SK-N-SH (cell line): ENCODE measurements around the genes GALNT7 and ADAM29.

DNA sequence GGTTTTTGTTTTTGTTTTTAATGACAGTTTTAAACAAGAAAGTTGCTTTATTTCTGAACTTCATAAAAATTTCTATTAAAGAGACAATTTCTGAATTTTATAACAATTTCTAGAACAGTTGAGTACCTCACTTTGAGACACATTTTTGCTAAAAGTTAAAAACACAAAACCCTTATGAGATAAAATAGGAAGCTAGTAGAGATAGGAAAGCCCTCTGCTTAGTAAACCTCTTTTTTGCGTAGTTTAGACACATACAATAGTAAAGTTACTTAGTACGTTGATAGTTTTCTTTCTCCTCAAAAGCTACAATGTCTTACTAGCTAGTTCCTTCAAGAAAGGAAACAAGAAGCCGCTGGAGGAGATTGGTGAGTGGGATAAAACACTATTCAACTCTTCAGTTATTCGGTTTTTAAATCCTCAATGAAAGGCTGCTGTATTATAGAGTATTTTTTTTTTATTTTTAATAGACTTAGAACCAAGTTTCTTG, 38.9 kb downstream of the CLCN3 start:
- RRBS: no CpG with 5 or more reads among the region's 4 CpGs
CAGE:
- cytosol, long polyA plus RNA: no peak
- long polyA plus RNA: no peak
- nucleus, long polyA plus RNA: no peak

- RRBS: no CpG with 5 or more reads among the region's 6 CpGs
CAGE:
- cytosol, long polyA plus RNA: no peak
- long polyA plus RNA: no peak
- nucleus, long polyA plus RNA: no peak
Measured at GRCh38 chr4:169942459-169942635, 83.8 kb downstream of the MFAP3L start.

- RRBS: no CpG with 5 or more reads among the region's 7 CpGs
CAGE:
- cytosol, long polyA plus RNA: no peak
- long polyA plus RNA: no peak
- nucleus, long polyA plus RNA: no peak
Measured at GRCh38 chr4:169975671-169976348, 50.4 kb downstream of the MFAP3L start.

DNA sequence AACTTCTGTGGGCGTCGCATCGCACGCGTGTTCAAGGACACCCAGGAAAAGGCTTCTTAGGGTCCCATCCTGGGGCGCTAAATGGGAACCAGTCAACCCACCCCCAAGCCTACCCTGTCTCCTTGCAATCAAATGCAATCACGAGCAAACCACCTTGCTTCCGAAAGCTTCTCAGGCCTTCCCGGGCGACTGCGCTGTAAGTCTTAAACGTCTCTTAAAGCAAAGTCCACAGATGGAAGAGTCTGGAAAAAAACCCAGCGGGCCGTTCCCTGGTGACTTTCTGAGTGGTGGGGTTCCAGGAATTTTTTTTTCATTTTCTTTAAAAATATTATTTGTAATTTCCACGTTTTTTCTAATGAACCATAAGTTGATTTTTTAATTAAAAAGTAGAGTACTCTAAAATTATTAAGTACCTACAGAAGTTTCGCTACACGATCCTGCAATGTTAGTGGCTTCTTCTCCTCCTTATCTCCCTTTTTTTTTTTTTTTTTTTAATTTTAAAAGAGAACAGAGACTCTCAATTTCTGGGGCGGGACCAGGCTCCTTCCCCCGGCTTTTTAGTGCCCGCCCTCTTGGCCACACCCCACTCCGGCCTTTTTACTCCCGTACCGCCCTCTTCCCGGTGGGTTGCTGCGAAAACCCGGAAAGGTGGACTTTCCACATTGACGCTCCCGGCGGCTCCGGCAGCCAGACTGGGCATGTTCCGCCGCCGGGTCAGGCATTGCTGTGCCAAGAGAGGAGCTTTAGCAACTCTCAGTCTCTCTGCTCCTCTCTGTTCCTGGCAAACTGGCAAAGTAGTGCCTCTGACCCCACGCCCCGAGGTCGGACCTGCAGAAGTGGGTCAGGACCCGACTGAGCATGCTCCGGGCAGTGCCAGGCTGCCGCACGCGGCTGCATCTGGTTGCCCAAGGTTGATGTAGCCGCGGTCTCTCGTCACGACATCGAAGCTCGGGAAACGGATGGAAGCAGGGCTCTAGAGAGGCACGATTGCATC, 849 bp upstream of the MFAP3L start:
- RRBS: no CpG with 5 or more reads among the region's 49 CpGs
CAGE:
- cytosol, long polyA plus RNA: no peak
- long polyA plus RNA: no peak
- nucleus, long polyA plus RNA: no peak

DNA sequence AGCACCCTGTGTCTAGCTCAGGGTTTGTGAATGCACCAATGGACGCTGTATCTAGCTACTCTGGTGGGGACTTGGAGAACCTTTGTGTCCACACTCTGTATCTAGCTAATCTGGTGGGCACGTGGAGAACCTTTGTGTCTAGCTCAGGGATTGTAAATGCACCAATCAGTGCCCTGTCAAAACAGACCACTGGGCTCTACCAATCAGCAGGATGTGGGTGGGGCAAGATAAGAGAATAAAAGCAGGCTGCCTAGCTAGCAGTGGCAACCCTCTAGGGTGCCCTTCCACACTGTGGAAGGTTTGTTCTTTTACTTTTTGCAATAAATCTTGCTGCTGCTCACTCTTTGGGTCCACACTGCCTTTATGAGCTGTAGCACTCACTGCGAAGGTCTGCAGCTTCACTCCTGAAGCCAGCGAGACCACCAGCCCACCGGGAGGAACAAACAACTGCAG, 514.3 kb upstream of the GALNTL6 start:
- RRBS: no CpG with 5 or more reads among the region's 5 CpGs
CAGE:
- cytosol, long polyA plus RNA: no peak
- long polyA plus RNA: no peak
- nucleus, long polyA plus RNA: no peak

GRCh38 chr4:171813612-171814202, 503 bp downstream of the GALNTL6 start:
- RRBS: 5% methylated on average over 7 of the region's 39 CpGs
CAGE:
- cytosol, long polyA plus RNA: no peak
- long polyA plus RNA: no peak
- nucleus, long polyA plus RNA: no peak

DNA sequence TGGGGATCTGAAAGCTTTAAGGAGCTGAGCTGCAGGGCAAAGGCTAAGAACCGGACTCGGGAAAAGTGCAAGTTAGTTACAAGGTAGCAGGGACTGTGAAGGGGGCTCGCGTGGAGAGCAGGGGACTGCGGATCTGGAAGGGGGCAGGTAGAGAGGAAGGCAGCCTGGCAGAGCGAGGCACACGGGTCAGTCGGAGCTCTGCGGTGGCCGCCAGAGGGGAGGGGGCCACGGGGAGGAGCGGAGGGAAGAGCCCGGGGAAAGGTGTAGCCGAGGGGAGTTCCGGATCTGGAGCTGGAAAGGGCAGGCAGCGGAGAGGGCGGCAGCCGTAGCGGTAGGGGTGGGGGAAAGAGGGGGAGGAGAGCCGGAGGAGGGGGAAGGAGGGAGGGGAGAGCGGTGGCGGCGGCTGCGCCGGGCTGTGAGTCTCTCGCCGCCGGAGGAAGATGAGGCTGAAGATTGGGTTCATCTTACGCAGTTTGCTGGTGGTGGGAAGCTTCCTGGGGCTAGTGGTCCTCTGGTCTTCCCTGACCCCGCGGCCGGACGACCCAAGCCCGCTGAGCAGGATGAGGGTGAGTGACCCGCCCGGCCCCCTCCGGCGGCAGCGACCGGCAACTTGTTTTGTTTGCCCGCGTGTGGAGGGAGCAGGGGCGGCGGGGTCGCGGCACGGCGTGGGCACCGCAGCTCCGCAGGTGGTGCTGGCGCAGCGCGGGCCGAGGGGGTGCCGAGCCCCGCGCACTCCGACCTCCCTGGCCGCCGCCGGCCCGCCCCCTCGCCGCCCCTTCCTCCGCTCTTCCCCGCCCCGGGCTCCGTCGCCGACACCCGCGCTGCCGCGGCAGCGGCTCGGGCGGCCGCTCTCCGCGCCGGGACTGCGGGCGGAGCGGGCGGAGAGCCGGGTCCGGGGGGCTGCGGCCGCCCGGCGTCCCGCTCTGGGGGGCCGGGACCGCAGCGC, at the start of gene GALNT7:
TSS of gene GALNT7 (plus strand) at position 416 of the 946 bp plus-strand sequence.
- RRBS: 2% methylated on average over 36 of the region's 95 CpGs
CAGE:
- cytosol, long polyA plus RNA: no peak
- long polyA plus RNA: no peak
- nucleus, long polyA plus RNA: no peak

- RRBS: under 1% methylated on average over 8 of the region's 55 CpGs
CAGE:
- cytosol, long polyA plus RNA: no peak
- long polyA plus RNA: no peak
- nucleus, long polyA plus RNA: no peak
Measured at GRCh38 chr4:173334829-173335673, 893 bp upstream of the HMGB2 start.

DNA sequence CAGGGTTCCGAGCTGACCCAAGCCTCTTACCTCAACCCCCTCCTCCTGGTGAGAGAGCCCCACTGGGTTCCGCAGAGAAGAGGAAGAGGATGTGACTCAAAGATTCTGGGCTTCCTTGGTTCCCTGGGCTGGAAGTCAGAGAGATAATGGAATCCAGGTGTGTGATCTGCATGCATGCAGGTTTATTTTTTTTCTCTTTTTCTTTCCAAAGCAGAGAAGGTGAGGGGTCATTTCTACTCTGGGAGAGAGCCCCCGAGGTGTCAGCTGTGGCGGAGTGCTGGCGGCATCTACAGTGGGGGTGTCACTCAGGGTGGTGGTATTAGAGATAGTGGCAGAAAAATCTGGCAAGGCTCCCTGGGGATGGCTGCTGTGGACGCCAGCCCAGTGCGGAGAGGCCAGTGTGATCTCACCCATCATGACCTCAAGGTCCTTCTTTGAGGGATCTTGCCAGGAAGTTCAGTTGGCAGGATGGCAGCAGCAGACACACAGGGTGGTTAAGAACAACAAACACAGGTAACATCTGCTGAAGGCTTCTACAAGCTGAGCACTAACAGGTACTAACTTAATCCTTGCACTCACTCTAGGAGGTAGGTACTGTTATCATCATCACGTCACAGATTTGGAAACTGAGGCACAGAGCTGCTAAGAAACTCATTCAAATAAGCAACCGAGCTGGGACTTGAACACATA, 168.8 kb upstream of the HAND2 start:
- RRBS: no CpG with 5 or more reads among the region's 9 CpGs
CAGE:
- cytosol, long polyA plus RNA: no peak
- long polyA plus RNA: no peak
- nucleus, long polyA plus RNA: no peak

DNA sequence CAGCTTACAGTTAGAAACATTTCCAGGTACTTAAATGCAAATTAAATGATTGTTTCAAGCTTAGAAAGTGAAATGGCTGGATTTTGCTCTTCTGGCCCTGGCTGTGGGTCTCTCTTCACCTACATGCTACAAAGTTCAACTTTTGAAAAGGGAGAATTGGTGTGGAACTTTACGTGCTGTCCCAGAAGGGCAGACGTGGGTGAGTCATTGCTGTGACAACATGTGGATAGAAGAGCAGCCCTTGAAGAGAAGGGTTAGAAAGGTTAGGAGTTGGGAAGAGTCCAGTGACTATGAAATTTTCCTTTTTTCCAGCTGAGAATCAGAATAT, 60.6 kb downstream of the HPGD start:
- RRBS: no CpG with 5 or more reads among the region's 2 CpGs
CAGE:
- cytosol, long polyA plus RNA: no peak
- long polyA plus RNA: no peak
- nucleus, long polyA plus RNA: no peak

DNA sequence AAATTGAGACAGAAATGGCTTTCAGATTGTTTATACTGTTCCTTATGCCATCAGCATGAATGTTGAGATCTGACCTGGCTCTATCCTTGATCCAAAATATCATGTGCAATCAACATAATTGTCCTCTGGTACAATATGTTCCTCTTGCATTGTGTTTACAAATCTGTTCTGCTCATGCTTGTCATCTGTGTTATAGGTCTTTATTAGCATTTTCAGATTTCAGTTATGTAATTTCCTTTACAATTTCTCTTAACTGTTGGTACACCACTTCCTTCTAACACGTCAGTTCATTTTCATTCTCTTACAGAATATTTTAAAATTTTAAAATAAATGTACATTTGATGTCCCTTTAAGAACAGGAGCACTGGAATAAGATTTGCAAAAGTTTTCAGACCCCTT, 1.6 kb downstream of the HPGD start:
- RRBS: no CpG with 5 or more reads among the region's 1 CpG
CAGE:
- cytosol, long polyA plus RNA: no peak
- long polyA plus RNA: no peak
- nucleus, long polyA plus RNA: no peak

- RRBS: no CpG with 5 or more reads among the region's 7 CpGs
CAGE:
- cytosol, long polyA plus RNA: no peak
- long polyA plus RNA: no peak
- nucleus, long polyA plus RNA: no peak
Measured at GRCh38 chr4:174523705-174524640, 1.7 kb upstream of the HPGD start.

DNA sequence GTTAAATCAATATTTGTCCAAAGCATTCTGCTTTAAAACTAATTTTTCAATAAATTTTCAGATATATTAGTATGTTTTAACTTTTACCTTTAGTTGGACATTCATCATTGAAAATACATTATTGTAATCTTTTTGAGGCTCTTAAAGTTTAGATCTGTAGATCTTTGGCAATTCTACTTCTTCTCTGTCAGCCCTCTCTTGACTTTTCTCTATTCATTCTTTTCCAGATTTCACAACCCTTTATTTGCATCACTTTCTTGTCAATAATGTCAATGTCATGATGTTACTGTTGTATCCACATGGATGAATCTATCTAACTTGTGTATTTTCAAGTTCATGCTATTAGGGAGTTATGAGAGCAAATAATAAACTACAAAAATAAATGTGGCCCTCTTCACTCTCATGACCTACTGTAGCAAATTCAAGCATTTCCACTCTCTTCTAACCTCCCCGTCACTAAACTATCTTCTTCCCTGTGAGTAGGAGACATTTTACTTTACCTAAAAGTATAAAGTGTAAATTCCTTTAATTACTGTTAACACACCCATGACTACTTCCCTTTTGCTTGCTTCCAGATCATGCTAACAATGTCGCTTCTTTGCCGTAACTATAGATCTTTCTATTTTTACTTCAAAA, 23.1 kb upstream of the HPGD start:
- RRBS: no CpG with 5 or more reads among the region's 3 CpGs
CAGE:
- cytosol, long polyA plus RNA: no peak
- long polyA plus RNA: no peak
- nucleus, long polyA plus RNA: no peak

DNA sequence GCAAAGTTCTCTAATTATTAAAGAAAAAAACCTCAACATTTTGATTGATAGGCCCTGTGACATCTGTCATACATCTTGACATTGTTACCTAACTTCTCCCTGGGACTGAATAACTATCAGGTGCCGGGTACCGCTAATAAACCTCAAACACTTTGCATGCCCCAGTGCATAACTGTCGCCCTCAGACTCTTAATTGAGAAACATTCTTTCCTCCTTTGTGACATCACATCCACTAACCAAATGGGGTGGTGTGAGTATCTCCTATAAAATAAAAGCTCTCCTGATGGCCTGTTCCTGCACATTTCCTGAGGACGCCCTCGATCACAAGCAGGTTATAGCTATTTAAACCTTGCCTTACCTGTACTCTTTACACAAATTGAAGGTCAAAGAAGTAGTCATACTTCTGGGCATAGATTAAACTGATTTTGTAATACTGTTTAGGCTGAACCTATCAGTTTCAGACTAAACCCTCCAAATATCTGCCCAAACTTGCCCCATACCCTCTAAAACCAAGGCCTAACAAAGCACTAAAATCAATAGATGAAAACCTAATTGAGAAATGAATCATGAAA, at the start of gene ADAM29:
TSS of gene ADAM29 (plus strand) at position 218 of the 572 bp plus-strand sequence.
- RRBS: no CpG with 5 or more reads among the region's 5 CpGs
CAGE:
- cytosol, long polyA plus RNA: no peak
- long polyA plus RNA: no peak
- nucleus, long polyA plus RNA: no peak

- RRBS: no CpG with 5 or more reads among the region's 7 CpGs
CAGE:
- cytosol, long polyA plus RNA: no peak
- long polyA plus RNA: no peak
- nucleus, long polyA plus RNA: no peak
Measured at GRCh38 chr4:175971344-175971822, 94.3 kb upstream of the WDR17 start.

DNA sequence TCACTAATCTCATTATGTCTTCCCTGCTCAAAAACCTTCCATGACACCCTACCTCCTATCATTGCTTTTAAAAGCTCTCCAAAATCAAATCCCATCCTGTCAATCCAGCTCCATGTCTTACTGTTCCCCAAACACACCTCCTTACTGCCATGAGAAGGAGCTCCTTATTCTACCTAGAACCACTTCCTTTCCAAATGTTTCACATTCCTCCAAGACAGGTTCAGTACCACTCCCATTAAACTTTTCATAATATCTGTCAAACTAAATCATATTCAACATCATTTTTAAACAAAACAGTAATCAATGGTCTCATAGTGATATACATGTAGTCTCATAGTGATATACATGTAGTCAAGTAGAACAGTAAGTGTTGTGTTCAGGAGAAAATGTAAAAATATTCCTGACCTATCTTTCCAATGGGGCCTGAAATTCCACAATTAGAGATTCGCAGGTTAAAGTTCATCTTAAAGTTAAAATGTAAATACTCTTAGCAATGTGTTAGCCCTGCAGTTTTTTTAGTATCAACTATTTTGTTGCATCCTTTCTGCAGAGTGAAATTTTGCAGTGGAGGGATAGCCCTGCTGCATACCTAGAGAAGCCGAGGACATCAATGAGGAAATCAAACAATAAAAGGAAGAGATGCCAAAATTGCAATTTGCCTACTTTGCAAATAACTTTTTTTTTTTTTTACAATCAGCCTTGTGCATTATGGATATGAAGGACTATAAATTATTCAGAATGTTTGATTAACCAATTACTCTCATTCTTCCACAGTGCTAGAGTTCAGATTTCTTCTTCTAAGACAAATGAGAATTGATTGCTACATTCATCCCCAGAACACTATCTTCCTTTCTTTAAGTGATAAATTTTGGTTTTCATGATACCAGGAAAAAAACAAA, 66.5 kb upstream of the WDR17 start:
- RRBS: no CpG with 5 or more reads among the region's 2 CpGs
CAGE:
- cytosol, long polyA plus RNA: no peak
- long polyA plus RNA: no peak
- nucleus, long polyA plus RNA: no peak

DNA sequence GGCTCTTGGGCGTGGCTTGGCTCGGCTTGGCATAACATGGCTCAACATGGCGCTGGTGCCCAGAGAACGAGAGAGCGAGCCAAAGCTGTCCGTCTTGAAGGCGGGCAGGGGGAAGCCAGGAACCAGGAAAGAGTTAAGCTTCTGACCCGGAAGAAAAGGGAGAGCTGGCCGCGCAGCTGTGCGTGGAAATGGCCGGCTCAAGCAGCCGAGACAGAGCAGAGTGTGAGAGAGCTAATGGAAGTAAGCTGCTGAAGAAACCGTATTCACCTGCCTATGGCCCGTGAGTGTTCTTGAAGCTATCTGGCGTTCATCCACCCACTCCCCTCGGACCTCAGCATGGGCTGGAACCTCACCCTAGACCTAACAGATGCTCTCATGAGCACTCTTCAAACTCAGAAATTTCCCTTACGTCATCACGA, 286.4 kb upstream of the AGA start:
- RRBS: no CpG with 5 or more reads among the region's 19 CpGs
CAGE:
- cytosol, long polyA plus RNA: no peak
- long polyA plus RNA: no peak
- nucleus, long polyA plus RNA: no peak

DNA sequence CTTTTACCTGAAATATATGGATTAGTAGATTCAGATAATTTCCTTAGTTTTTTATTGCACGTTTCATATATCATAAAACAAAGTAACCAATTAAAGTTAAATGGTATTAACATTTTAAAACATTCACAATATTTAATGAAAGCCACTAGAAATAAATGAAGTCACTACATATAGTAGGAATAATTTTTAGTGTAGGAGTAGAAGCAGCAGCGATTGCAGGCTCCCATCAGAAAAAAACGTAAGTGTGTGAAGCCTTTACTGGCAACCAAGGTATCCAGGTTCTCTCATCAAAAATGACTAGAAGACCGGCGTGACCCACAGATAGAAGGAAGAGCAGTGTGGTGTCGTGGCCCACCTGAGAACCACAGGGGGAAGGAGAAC, 936.3 kb upstream of the AGA start:
- RRBS: no CpG with 5 or more reads among the region's 6 CpGs
CAGE:
- cytosol, long polyA plus RNA: no peak
- long polyA plus RNA: no peak
- nucleus, long polyA plus RNA: no peak

DNA sequence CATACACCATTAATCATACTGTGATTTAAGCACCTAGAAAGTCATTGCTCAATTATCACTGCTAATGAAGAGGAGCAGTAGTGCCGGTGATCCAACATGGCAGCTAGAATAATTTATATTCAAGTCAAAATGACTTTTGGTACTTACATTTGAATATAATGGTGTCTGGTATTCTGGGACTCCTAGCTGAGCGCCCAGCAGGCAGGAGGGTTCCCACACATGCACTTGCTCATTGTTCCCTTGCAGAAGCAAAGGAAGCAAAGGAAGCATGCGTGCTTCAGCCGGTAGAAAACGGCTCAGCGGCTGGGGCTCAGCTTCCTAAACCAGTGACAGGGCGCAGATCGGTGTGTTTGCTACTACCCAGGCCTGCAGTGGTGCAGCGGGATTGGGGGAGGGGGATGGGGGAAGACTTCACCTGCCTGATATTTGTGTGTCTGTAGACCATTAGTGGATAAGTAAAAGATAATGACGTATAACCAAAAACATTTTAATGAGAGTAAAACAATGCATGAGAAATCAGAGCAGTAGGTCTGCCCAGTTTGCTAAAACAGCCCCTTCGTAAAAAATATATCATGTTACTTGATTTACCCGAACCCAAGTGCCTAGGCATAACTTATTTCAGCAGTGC, 978.3 kb upstream of the TENM3 start:
- RRBS: no CpG with 5 or more reads among the region's 12 CpGs
CAGE:
- cytosol, long polyA plus RNA: no peak
- long polyA plus RNA: no peak
- nucleus, long polyA plus RNA: no peak

- RRBS: no CpG with 5 or more reads among the region's 8 CpGs
CAGE:
- cytosol, long polyA plus RNA: no peak
- long polyA plus RNA: no peak
- nucleus, long polyA plus RNA: no peak
Measured at GRCh38 chr4:181549118-181549590, 694.0 kb upstream of the TENM3 start.